Adrenal gland (tissue), 7 donors: Measurements from ENCODE around the genes CYP1B1, HNRNPLL and GALM.

DNA sequence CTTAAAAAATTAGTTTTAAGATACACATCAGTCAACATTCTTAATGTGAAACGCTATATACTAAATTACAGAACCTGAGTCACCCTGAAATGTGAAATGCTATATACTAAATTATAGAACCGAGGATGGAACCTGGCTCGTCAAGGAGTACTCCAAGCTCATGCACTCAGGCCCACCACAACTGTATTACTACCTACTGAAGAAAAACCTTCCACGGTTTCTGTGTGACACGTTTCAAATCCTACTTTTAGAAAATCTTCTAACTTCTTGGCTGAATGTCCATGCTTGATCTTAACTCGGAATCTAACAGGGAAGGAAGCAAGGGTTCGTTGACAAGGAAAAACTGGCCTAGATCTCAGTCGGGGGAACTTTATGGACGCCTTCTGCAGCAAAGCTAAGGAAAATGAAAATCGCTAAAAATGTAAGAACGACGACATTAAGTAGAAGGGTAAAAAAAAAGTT is 1.4 kb downstream of the PRKD3 start:
- PRO-cap, 3 experiments, result no peak in any of the 3 experiments
- RAMPAGE, long total RNA, 4 experiments, result no peak in any of the 4 experiments
- RRBS, result no CpG with 5 or more reads among the region's 12 CpGs

DNA sequence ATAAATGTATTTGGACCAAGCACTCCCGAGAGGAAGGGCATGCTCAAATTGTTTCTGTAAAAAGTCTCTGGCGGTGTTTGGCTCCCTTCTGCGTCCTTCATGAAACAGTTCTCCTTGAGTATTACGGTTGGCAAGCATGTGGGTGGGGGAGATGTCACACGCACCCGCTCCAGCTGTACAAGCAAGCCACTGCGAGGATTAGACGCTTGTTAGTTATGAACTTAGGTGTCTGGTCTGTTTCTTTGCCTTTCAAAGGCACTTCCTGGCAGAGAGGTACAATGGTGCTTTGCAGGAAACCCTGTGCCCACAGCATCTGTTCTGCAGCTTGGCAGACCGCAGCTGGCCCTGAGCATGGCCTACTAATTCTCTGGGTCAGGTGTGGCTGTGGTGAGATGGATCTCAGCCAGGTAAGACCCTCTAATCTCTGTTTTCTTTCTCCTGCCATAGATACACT is 45.3 kb downstream of the CDC42EP3 start:
- PRO-cap, 3 experiments, result no peak in any of the 3 experiments
- RAMPAGE, long total RNA, 4 experiments, result no peak in any of the 4 experiments
- RRBS, result no CpG with 5 or more reads among the region's 9 CpGs

DNA sequence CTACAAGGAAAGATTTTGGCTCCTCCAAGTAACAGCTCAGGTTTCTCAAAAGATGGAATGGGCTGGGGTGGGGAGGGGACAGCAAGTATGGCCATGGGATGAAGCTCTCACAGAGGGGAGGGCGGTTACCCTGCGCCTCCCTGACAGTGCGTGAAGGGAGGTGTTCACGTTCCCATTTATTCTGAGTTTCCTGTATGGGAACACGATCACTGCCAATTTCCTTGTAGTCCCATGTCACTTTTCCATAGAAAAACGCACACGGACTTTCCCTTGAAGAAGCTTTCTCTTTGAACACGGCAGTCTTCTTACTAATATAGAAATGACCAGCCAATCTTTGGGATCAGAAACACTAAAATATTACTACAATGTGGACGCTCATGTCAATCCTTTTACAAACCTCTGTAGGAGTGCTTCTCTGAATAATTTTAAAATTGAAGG is 16.9 kb downstream of the CDC42EP3 start:
- PRO-cap, 3 experiments, result no peak in any of the 3 experiments
- RAMPAGE, long total RNA, 4 experiments, result no peak in any of the 4 experiments
- RRBS, result no CpG with 5 or more reads among the region's 9 CpGs

DNA sequence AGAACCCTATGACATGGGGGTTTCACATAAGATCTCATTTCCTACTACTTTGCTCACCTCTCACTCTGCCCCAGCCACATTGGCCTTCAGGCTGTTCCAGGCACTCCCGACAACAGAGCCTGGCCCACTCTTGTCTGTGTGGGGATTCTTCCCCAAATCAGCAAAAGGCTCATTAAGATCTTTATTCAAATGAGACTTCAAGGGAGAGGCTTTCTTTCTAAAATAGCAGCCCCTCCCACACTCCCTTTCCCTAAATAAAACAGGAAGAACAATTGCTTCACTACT is 3.5 kb upstream of the CDC42EP3 start:
- PRO-cap, 3 experiments, result no peak in any of the 3 experiments
- RAMPAGE, long total RNA, 4 experiments, result no peak in any of the 4 experiments
- RRBS, result no CpG with 5 or more reads among the region's 1 CpG

DNA sequence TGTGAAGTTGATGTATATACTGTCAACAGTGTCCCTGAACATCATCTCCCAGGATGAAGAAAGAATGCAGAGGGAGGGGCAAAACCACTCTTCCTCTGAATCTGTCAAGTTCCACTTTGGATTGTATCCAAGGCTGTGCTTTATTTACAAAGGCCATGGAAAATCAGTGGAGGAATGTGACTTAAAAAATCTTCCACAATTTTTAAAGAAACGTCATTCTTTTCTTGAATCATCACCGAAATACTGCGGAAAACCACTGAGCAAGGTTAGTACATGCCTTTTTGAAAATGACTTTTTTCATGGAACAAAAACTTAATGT is 4.4 kb upstream of the RMDN2 start:
- PRO-cap, 3 experiments, result peak in 1 of 3 experiments; most common plus-strand start position 235 of the sequence (in 1)
- RAMPAGE, long total RNA, 4 experiments, result start-site peak on the plus strand in 4 of 4 experiments, centred at positions 181 to 230 of the sequence, 98 to 264 reads per replicate
- RRBS, result no CpG with 5 or more reads among the region's 3 CpGs

- PRO-cap, 3 experiments, result peak in 3 of 3 experiments; most common plus-strand start chr2:37921966 (in 1); most common minus-strand start chr2:37921971 (in 2)
- RAMPAGE, long total RNA, 4 experiments, result no peak in any of the 4 experiments
- RRBS, result no CpG with 5 or more reads among the region's 6 CpGs
These were observed 3.1 kb upstream of the RMDN2 start for GRCh38 chr2:37921797-37922492.

DNA sequence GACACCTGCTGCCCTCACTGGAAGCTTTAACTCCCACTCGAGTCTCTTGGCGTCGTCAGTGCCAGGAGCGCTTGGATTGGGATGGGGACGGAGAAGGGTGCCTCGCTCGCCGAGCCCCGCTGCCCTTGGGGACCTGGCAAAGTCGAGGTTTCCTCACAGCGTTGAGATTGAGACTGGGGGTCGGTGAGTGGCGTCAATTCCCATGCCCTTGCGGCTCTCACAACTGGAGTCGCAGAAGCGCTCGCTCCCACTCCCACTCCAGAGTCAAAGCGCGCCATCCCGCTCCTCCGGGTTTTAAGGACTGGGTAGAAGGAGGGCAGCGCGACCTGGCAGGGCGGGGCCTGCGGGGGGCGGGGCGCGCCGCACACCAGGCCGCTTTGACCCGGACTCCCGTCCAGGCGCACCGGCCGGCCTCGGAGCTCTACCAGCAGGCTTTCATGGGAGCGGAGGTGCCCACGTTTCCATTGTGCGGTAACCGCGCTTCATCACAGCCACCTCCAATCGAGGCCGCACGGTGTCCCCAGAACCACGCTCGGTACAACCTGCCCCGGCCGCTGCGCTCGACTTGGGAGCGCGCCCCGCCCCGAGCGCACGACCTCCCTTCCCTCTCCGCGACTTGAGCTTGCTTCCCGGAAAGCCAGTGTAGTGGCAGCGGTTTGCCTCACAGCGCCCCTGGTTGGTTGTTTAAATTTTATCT is at the start of gene CYP1B1:
Gene CYP1B1 (minus strand): TSS at position 266 of the 697 bp plus-strand sequence.
- PRO-cap, 3 experiments, result peak in 3 of 3 experiments; most common plus-strand start position 424 of the sequence (in 2); most common minus-strand start position 266 of the sequence (in 3)
- RAMPAGE, long total RNA, 4 experiments, result start-site peak on the plus strand in 1 of 4 experiments, centred at position 459 of the sequence, 14 reads per replicate
- RRBS, result 1% methylated on average over 19 of the region's 61 CpGs

- PRO-cap, 3 experiments, result no peak in any of the 3 experiments
- RAMPAGE, long total RNA, 4 experiments, result no peak in any of the 4 experiments
- RRBS, result no CpG with 5 or more reads among the region's 2 CpGs
These were observed 89.2 kb downstream of the HNRNPLL start for GRCh38 chr2:38513602-38513938.

DNA sequence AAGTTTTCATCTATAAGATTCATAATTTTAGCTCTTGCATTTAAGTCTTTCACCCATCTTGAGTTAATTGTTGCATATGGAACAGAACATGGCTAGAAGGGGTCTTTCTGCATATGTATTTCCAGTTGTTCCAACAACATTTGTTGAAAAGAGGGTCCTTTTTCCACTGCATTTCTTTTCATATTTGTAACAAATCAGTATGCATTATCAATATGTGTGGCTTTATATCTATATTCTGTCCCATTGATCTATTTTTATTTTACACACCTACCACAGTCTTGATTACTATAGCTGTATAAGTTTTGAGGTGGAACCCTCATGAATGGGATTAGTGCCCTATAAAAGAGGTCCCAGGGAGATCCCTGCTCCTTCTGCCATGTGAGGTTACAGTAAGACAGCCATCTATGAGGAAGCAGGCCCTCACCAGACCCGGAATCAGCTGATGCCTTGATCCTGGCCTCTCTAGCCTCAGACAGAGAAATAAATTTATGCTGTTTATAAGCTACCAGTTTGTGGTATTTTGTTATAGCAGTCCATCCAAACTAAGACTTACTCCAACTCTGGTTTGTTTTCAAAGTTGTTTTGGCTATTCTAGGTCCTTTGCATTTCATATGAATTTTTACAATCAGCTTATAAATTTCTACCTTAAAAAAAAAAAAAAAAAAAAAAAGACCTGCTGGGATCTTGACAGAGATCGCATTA is 55.0 kb downstream of the HNRNPLL start:
- PRO-cap, 3 experiments, result peak in 1 of 3 experiments; most common minus-strand start position 175 of the sequence (in 1)
- RAMPAGE, long total RNA, 4 experiments, result no peak in any of the 4 experiments
- RRBS, result no CpG with 5 or more reads among the region's 2 CpGs

- PRO-cap, 3 experiments, result peak in 3 of 3 experiments; most common plus-strand start chr2:38602625 (in 1); most common minus-strand start chr2:38602897 (in 2)
- RAMPAGE, long total RNA, 4 experiments, result start-site peak on the minus strand in 3 of 4 experiments, at chr2:38602649-38603036 at its widest, 28 to 146 reads per replicate
- RRBS, result under 1% methylated on average over 38 of the region's 68 CpGs
These were observed at the start of gene HNRNPLL for GRCh38 chr2:38602530-38603121. Gene HNRNPLL, minus strand, starts transcription at chr2:38602928.

DNA sequence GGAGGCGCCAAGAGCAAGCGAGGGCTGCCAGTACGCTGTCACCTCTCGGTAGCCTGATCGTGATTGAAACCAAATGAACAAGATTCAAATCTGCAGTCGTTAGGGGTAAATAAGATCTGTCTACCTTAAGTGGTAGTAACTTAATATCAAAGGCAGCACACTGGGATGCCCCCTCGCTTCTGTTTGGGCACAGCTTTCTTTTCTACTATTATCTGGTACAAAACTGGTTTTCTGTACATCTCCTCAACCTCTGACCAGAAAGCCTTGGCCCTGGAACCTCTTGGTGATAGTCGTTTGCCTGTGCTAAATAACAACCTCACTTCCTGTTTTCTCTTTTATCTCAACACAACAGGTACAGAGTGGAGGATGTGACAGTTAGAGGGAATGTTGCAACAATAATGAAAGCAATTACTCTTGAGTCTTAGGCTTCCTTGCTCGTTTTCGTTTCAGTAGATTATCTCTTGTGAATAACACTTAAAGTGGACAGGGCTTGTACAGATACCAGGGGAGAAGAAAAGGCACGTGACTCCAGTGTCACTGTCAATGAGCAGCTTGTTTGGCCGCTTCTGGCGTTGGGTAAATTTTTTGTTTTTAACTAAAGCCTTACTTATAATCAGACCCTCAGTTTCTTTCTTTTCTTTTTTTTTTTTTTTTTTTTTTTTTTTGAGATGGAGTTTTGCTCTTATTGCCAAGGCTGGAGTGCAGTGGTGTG is 22.2 kb upstream of the GALM start:
- PRO-cap, 3 experiments, result no peak in any of the 3 experiments
- RAMPAGE, long total RNA, 4 experiments, result no peak in any of the 4 experiments
- RRBS, result no CpG with 5 or more reads among the region's 13 CpGs

GRCh38 chr2:38666046-38666980 is at the start of gene GALM:
Gene GALM, plus strand, starts transcription at chr2:38666114.
- PRO-cap, 3 experiments, result peak in 3 of 3 experiments; most common plus-strand start chr2:38666117 (in 3); most common minus-strand start chr2:38666741 (in 3)
- RAMPAGE, long total RNA, 4 experiments, result start-site peak on the plus strand in 4 of 4 experiments, at chr2:38666091-38666136 at its widest, 95 to 2,665 reads per replicate
- RRBS, result no CpG with 5 or more reads among the region's 28 CpGs

DNA sequence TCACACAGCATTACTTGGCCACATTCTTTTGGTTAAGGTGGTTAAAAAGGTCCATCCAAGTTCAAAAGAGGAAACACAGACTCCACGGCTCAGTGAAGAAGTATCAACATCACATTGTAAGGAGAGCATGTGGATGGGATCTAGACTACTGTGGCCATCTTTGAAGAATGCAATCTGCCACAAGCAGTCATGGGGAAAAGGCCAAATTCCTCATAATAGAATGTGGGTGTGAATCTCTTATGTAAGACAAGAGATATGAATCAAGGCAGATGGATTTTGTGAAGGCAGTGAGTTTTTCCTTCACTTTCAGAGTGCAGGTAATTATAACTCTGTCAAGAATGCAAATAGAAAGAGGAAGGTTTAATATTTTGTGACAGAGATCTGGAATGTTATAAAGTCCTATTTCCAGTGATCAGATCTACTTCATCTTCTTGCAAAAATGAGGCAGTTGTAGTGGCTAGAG is 30.2 kb downstream of the SRSF7 start:
- PRO-cap, 3 experiments, result peak in 1 of 3 experiments; most common minus-strand start position 169 of the sequence (in 1)
- RAMPAGE, long total RNA, 4 experiments, result no peak in any of the 4 experiments
- RRBS, result no CpG with 5 or more reads among the region's 1 CpG

DNA sequence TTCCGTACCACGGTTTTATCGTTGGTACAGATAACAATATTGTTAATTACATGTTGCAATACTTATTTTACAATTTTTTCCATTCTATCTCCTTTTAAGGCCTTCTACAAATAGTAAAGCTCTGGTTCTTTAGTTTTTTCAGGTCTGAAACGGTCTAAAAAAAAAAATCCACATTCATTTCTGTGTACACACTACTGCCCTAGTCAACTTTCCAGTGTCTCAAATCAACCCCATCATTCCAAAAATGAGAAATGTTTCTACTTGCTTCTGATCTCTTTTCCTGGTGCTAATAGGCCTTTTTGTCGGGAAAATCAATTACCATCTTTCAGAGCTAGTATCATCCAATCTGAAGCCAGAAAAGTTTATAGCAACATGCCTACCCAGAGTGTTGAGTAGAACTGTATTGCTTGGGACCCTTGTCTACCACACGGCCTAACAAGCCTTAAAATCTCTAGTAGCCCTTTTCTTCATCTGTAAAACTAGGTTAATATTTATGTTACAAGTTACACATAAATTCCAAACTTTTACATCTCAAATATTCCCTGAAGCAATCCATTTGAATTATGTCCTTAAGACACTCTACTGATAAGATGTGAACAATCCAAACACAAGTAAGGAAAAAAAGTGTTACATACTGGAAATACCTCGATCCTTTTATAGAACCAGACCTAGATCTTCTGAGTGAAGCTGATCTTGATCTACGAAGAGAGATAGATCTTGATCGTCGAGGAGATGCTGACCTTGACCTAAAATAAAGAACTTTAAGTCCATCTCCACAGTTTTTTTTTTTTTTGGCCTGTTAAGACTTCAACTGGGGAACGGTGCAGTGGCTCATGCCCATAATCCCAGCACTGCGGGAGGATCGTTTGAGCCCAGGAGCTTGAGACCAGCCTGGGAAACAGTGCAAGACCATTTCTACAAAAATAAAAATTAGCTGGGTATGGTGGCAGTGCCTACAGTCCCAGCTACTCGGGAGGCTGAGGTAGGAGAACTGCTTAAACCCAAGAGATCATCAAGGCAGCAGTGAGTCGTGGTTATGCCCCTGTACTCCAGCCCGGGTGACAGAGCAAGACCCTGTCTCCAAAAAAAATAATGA is 3.4 kb downstream of the SRSF7 start:
- PRO-cap, 3 experiments, result no peak in any of the 3 experiments
- RAMPAGE, long total RNA, 4 experiments, result no peak in any of the 4 experiments
- RRBS, result no CpG with 5 or more reads among the region's 16 CpGs

GRCh38 chr2:38751713-38752118 is 555 bp upstream of the SRSF7 start:
- PRO-cap, 3 experiments, result no peak in any of the 3 experiments
- RAMPAGE, long total RNA, 4 experiments, result no peak in any of the 4 experiments
- RRBS, result no CpG with 5 or more reads among the region's 10 CpGs

GRCh38 chr2:39052529-39052865 is 68.4 kb downstream of the SOS1 start:
- PRO-cap, 3 experiments, result no peak in any of the 3 experiments
- RAMPAGE, long total RNA, 4 experiments, result no peak in any of the 4 experiments
- RRBS, result no CpG with 5 or more reads among the region's 2 CpGs

DNA sequence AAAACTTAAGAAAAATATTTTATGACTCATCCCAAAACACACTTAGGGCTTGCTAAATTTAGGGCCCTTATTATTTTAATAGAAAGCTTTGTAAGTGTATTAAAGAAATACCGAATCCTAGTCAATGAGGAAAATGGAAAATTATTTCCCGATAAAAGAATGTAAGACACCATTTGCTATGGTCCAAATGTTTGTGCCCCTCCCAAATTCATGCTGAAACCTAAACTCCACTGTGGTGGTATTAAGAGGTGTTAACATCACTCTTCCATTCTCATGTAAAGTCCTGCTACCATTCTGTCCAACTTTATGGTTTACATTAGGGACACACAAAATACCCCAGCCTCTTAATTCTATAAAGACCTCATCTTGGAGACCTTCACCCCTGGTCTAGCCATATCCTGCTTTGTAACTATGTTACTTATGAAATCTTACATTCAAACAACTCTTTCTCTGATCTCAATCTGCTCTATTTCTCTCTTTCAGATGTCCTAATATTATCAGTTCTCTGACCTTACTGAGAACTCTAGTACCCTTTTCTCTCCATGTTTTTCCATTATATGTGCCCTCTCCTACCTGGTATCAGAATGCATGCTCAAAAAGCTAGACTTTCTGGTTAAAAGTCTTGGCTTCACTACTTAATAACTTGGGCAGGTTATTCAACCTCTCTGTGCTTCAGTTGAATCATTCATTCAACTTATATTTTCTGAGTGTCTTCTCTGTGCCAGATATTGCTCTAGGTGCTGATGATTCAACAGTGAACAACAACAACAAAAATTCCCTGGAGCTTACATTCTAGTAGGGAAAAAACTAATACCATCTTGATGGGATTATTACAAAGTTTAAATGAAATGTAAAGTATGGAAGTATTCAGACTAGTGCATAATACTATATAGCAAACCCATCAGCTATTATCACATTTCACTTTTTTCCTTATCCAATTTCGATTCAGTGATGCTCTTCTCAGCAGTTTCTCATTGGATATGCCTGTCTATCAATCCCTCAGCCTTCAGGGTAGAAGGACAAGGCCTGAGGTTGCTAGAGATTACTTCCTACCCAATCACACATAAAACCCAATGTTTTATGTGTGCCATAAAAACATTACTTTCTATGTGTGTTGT is 55.4 kb downstream of the SOS1 start:
- PRO-cap, 3 experiments, result no peak in any of the 3 experiments
- RAMPAGE, long total RNA, 4 experiments, result no peak in any of the 4 experiments
- RRBS, result no CpG with 5 or more reads among the region's 3 CpGs

- PRO-cap, 3 experiments, result no peak in any of the 3 experiments
- RAMPAGE, long total RNA, 4 experiments, result no peak in any of the 4 experiments
- RRBS, result no CpG with 5 or more reads among the region's 9 CpGs
These were observed 28.9 kb downstream of the SOS1 start for GRCh38 chr2:39091564-39092686.

- PRO-cap, 3 experiments, result no peak in any of the 3 experiments
- RAMPAGE, long total RNA, 4 experiments, result start-site peak on the minus strand in 1 of 4 experiments, at chr2:39107707-39108035 at its widest, 7 reads per replicate
- RRBS, result no CpG with 5 or more reads among the region's 5 CpGs
These were observed 13.3 kb downstream of the SOS1 start for GRCh38 chr2:39107208-39108244.

DNA sequence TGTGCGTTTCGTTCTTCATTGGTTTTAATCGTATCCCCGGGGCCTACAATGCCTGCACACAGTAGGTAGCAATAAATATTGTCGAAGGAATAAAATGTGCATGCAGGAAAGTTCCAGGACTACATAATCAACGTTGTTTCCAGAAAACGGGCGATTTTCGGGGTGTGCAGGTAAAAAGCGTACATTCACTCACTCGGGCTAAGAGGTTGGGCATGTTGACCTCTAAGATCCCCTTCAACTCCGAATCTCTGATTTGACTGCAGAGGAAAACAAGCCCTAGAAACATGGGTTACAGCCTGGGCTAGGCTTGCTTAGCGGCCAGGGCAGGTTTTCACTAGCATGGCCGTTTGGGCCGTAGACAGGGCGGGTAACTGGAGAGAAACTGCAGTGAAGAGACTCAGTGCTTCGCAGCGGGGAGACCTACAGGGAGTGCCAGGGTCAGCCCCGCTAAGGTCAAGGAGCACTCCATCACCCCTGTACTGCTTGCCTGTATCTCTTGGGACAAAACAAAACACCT is 2.9 kb upstream of the SOS1 start:
- PRO-cap, 3 experiments, result peak in 1 of 3 experiments; most common minus-strand start position 373 of the sequence (in 1)
- RAMPAGE, long total RNA, 4 experiments, result no peak in any of the 4 experiments
- RRBS, result no CpG with 5 or more reads among the region's 19 CpGs